Measurements from ENCODE around the genes KRTAP4-7, KRTAP4-8, KRTAP9-6 and KRT33B.

- PRO-cap: no peak
These were observed 12.1 kb upstream of the GJD3 start for GRCh38 chr17:40376615-40376983.

DNA sequence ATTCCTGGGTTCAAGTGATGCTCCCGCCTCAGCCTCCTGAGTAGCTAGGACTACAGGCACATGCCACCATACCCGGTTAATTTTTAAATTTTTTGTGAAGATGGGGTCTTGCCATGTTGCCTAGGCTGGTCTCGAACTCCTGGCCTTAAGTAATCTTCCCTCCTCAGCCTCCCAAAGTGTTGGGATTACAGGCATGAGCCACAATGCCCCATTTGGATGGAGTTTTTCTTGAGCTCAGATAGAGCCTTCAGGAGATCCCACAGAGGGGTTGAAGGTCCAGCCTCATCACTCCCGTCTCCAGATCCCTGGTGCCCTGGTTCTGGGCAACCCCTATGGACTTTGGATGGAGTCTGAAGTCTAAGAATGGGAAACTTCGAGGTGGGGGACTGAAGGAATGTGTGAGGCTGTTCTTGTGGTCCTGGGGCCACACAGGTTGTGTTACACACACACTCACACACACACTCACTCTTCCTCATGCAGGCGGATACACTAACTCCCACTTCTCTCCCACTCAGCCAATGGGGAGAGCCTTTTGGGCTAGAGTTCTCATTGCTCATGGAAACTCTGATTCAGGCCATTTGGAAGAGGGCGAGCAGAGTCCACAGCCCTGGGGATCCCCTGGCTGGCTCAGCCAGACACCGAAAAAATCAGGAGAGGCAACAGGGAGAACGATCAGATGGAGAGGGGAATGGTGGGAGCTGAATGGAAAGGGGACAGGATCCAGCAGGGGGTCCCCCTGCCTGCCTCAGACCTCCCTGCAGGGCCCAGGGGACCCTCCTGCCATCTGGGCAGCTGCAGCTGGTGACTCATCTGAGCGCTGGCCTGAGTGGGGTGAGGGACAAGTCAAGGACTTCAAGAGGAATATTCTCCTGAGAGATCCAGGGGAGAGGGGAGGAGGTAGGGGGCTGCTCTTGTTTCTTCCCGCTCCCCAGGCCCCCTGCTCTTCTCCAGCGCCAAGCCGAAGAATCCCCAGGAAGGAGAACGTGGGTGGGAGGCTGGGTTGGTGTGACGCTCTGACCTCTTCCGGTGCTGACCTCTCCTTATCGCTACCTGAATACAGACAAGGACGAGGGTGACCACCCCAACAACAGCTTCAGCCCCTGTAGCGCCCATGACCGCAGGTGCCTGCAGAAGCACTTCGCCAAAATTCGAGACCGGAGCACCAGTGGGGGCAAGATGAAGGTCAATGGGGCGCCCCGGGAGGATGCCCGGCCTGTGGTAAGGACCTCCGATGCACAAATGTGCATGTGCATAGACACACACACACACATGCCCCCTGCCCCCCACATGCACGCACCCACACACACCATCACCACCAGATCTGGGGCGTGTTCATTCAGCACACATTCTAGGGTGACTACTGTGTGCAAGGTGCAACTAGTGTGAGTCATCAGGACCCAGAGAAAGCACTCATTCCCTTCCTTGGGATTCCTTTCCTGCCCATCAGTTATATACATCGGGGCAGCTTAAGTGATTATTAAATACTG lies 9.2 kb downstream of the IGFBP4 start:
- PRO-cap: unidirectional peak, plus-strand start at position 578 of the sequence; unidirectional peak, plus-strand start at position 634 of the sequence

- PRO-cap: no peak
These were observed 15.8 kb downstream of the IGFBP4 start for GRCh38 chr17:40459030-40459463.

- PRO-cap: no peak
These were observed 17.3 kb downstream of the IGFBP4 start for GRCh38 chr17:40460405-40461083.

- PRO-cap: no peak
These were observed 19.1 kb downstream of the IGFBP4 start for GRCh38 chr17:40461990-40463048.

DNA sequence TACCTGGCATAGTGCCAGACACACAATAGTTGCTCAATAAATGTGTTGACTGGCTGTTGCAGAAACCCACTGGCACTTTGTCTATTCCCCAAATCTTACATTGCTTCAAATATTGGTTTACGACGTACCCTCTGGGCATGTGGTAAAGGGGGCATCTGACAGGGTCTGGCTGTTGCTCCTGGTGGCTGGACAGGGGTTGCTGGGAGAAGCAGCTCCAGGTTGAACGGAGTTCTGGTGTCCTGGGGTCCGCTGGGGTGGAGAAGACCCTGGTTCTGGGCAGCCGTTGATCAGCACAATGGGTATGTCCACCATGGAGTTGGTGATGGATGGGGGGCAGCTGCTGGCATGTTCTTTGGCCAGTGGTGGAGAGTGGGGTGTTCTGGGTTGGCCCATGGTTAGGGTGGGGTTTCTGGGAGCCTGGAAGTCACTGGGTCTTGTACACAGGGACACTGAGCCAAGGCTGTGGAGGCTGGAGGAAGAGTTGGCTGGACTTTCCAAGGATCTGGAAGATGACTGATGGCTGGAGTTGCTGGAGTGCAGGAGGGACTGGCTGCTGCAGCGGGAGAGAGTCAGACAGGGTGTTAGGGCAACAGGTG lies 14.4 kb downstream of the TNS4 start:
- PRO-cap: no peak

DNA sequence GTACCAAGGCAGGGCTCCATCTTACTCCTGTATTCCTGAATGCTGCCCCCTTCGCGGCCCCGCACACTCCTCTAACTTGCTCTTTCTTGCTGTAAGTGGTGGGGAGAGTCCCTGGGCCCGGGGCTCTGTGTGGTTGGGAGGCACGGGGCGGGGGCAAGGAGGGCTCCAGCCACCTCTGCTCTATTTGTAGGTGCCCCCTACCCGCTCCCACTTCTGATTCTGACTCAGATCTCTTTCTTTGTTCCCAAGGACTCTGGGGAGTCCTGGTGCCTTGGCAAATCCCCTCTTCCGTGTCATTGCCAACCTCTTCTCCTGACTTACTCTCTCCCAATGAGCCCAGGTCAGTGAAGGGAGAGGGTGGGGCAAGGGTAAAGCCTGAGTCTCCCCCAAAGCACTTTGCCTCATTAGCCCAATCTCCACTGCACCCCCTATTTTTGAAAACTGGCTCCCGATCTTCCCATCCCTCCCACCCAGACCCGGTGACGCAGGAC lies 1.0 kb downstream of the TNS4 start:
- PRO-cap: no peak

DNA sequence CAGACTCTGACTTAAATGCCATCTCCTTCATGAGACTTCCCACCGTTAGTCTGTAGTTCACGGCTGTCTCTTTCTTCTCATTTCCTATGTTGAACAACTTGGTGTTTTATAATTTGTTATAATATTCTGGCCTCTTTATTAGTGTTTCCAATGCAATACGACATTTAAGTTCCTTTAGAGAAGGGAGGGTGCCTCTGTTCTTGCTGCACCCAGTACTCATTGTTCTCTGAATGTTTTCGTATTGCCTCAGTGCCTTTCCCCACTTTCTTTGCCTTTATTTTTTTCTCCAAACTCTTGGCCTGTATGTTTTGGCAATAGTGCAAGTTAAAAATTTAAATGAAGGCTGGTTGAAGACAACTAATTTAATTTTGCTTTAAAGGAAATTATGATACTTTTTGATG lies 6.2 kb upstream of the KRT10 start:
- PRO-cap: no peak

- PRO-cap: no peak
These were observed at the start of gene KRTAP4-7 for GRCh38 chr17:41083929-41084305. Gene KRTAP4-7, plus strand, starts transcription at chr17:41084150.

DNA sequence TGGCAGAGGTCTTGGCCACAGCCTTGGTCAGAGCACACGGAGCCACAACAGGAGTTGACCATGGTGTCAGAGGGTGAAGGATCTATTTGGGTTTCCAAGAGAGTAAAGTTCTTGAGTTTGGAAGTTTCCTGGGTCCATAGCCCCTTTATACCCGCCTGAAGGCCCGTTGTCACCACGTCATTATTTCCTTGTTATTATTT lies at the start of gene KRTAP4-8:
Gene KRTAP4-8 (minus strand): TSS at position 120 of the 200 bp plus-strand sequence.
- PRO-cap: no peak

- PRO-cap: no peak
These were observed at the start of gene KRTAP9-6 for GRCh38 chr17:41265209-41265632. Gene KRTAP9-6, plus strand, starts transcription at chr17:41265378.

DNA sequence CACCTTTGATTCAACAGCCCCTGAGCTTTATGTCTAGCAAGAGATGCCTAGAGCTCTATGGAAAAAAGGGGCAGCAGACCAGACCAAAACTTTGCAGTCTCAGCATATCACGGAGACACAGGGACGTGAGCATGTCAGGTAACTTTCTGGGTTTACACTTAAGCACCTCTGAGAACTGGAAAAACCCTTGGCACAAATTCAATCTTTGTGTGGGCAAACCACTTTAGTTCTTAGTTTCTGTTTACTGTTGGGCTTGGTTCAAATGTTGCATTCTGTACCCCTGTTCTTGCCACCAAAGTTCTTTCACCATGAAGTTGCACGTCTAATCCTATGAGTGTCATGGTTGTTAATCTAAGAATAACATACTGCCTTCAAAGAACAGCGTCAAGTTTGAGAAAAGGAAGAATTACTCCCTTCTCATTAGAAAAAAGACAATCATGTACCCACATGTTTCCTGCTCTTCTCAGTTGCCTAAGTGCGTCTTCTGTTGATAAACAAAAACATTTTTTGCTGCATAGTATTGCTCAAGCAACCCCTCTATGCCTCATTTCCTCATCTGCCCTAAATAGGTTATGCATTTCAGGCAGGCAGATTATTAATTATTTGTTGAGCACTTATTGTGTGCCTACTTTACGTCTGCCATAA lies 11.6 kb downstream of the KRT33A start:
- PRO-cap: no peak

DNA sequence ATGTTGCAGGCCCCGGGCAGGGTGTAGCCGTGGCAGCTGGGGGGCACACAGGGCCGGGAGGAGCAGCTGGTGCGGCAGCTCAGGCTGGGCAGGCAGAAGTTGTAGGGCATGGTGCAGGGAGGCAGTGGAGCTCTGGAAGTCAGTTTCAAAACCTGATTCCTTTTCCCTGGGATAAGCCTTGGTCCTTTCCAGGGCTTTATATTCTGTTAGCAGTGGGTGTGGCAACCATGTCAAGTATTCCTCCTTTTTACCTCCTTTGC lies at the start of gene KRT33B:
Gene KRT33B (minus strand): TSS at position 173 of the 260 bp plus-strand sequence.
- PRO-cap: no peak

GRCh38 chr17:41394786-41395387 lies 2.5 kb downstream of the KRT31 start:
- PRO-cap: no peak

GRCh38 chr17:41415809-41416487 lies 8.4 kb downstream of the KRT37 start:
- PRO-cap: no peak

DNA sequence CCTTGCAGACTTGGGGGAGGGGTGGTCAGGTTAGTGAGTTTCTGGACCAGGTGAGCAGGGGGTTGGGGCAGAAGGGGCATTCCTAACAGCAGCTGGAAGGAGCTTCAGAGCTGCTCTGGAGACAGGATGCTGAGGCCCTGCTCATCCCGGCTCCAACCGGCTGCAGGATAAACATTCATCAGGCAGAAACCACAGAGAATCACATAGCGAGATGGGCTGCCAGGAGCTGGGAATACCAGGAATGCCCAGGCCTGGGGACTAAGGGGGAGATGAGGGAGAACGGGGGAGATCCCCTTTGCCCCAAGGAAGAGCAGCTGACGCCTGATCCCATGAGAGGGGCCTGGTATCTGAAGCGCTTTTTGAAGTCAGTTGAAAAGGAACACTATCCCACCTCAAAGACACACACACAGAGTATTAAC lies 10.6 kb upstream of the KRT19 start:
- PRO-cap: no peak

GRCh38 chr17:41754921-41756096 lies 20.9 kb upstream of the HAP1 start:
- PRO-cap: no peak

- PRO-cap: no peak
These were observed 4.8 kb downstream of the P3H4 start for GRCh38 chr17:41806690-41807575.

DNA sequence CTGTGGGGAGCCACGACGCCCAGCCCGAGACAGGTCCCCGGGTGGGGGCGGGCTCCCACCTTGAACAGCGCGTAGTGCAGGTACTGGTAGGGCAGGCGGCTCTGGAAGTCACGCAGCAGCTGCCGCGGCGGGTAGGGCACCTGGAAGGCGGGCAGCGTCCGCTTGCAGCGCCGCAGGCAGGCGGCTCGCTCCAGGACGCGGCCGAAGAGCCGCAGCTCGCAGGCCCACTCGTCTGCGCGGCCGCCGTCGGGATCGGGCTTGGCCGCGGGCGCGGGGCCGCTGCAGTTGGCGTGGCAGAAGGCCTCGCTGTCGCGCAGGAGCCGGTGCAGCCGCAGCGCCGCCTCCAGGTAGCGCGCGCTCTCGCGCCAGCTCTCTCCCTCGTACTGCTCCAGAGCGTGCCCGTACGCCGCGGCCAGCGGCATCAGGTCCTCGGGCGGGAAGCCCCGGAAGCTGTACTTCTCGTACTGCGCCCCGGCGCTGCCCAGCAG lies 310 bp downstream of the P3H4 start:
- PRO-cap: no peak

DNA sequence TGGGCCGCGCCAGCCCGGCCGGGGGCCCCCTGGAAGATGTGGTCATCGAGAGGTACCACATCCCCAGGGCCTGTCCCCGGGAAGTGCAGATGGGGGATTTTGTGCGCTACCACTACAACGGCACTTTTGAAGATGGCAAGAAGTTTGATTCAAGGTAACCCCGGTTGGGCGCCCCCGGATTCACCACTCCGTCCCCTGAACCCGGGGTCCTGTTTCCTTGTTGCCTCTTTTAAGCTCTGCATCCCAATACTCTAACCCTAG lies 252 bp downstream of the FKBP10 start:
- PRO-cap: no peak

Measured in ascending aorta (tissue), 1 donor.